Melanocyte of skin (primary cell): Measurements from ENCODE around the genes LILRA2, GP6 and ISOC2.

DNA sequence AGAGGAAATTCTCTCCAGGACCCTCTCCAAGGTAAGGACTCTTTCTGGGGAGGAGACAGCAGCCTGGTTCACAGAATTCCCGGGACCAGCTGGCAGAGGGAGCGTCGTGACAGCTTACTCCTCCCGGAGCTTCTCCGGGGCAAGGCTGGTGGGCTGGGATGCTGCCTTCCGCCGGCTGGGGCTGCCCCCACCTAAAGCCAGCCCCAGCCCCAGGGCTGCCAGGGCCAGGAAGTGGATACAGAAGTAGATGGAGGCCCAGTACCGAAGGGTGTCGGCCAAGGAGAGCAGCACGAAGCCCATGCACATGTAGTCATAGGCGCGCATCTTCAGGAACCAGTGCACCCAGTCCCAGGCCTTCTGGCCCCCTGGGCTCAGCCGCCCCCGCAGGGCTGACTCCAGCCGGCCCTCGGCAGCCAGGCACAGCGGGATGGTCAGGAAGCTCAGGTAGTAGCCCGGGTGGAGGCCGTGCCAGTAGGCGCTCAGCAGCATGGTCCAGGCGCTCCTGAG, 1.0 kb upstream of the TMC4 start:
- CAGE, long polyA plus RNA, 2 experiments, result no peak in any of the 2 experiments

DNA sequence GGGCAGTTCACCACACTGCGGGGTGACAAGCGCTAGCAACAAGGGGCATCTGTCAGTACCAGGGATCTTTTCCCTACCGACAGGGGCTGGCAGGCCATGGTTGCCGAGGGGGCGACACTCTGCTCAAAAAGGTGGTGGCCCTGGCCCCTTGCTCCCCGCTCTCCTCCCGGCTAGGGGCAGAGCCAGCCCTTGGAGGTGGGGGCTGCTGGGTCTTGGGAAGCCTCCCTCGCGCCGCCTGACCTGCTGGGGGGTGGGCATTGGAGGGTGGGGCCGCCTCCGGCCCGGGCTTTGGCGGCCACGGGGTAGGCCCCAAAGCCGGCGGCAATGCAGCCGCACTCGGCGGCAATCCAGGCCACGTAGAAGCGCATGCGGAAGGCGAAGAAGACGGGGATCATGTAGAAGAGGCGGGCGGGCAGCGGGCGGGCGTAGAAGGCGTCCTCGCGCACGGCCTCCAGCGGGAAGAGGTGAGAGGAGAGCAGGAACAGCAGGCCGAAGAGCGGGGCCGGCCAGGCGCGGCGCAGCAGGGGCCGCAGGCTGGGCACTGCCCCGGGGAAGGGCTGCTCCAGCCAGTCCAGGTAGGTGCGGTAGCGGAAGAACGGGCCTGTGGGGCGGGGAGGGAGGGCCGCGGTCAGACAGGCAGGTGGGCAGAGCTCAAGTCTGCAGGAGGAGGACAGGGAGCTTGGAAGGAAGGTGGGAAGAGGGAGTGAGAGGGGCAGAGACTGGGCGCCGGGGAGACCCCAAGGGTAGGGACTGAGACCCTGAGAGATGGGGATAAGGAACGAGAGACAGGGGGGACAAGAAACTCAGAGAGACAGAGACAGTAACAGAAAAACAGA, 7.8 kb upstream of the TMC4 start:
- CAGE, long polyA plus RNA, 2 experiments, result no peak in any of the 2 experiments

- CAGE, long polyA plus RNA, 2 experiments, result no peak in any of the 2 experiments
Measured at GRCh38 chr19:54186755-54187630, 2.4 kb downstream of the MBOAT7 start.

DNA sequence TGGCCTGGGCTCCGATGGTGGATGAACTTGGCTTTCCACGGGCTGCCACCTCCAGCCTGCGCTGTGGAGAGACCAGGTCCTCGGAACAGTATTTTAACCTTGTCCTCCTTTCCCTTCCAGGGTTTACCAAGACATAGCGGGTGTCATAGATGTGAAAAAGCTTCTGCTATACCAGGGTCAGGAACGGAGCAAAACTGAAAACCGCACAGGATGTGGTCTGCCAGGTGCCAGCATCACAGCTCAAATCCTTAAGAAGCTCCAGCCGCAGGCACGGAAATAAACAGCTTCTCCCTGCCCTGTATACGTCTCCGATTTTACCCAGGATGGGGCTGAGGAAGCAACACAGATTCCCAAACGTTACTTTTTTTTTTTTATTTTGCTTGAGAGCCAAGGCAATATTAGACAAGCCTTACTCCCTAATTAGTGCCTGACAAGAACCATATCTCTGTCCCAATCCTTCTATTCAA, 5.7 kb upstream of the LAIR1 start:
- CAGE, long polyA plus RNA, 2 experiments, result no peak in any of the 2 experiments

DNA sequence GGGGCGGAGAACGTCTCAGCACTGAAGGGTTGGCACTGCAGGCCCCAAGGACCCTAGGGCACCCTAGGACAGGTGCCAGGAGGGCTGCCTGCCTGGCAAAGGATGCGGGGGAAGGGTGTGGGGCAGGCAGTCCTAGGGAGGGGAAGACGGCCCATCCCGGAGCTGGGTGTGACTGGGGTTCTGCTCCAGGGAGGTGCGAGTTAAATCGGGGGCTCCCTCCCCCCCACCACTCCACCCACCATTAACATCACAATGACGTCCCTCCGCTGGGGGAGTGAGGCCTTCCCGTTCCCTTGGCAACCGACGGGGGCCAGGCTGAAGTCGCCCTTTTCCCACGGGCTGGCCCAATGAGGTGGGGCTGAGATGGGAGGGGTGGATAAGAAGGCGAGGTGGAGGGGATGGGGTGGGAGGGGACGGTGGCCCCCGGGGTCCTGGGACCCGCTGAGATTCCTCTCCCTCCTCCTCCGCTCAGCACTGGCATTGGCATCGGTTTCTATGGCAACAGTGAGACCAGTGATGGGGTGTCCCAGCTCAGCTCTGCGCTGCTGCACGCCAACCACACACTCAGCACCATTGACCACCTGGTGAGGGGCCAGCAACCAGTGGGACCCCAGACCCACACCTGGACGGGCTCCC, 5.7 kb downstream of the TTYH1 start:
- CAGE, long polyA plus RNA, 2 experiments, result no peak in any of the 2 experiments

- CAGE, long polyA plus RNA, 2 experiments, result no peak in any of the 2 experiments
Measured at GRCh38 chr19:54443086-54443652, 5.8 kb upstream of the LENG8 start.

DNA sequence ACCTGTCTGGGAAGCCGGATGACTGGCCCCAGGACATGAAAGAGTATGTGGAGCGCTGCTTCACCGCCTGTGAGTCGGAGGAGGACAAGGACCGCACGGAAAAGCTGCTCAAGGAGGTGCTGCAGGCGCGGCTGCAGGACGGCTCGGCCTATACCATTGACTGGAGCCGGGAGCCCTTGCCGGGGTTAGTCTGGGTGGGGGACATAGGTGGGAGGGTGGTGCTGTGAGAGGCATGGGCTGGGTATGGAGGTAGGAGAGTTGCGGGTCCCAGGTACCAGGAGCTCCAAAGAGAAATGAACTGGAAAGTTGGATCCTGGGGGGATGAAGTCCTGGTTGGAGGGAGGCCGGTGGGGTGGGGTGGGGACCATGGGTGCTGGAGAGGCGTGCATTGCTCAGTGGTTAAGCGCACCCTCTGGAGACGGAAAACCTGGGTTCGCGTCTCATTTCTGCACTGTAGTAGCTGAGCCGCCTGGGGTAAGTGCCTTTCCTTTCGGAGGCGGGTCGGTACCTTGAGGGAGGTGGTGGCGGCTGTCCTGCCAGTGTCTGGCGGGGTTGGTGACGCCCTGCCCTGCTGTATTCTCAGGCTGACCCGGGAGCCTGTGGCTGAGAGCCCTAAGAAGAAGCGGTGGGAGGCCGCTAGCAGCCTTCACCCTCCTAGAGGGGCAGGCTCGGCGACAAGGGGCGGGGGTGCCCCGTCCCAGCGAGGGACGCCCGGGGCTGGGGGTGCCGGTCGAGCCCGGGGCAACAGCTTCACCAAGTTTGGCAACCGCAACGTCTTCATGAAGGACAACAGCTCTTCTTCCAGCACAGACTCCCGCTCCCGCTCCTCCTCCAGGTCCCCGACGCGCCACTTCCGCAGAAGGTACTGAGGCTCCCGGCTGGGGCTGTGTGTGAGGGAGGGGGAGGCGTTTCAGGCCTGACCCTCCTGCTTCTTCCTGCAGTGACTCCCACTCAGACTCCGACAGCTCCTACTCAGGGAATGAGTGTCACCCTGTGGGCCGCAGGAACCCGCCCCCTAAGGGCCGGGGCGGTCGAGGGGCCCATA, 6.7 kb downstream of the LENG8 start:
- CAGE, long polyA plus RNA, 2 experiments, result no peak in any of the 2 experiments

GRCh38 chr19:54532537-54533034, 30.0 kb downstream of the LAIR2 start:
- CAGE, long polyA plus RNA, 2 experiments, result no peak in any of the 2 experiments

- CAGE, long polyA plus RNA, 2 experiments, result no peak in any of the 2 experiments
Measured at GRCh38 chr19:54573634-54573960, at the start of gene LILRA2. Gene LILRA2, plus strand, starts transcription at chr19:54573790.

GRCh38 chr19:54884413-54884971, 10.5 kb downstream of the FCAR start:
- CAGE, long polyA plus RNA, 2 experiments, result no peak in any of the 2 experiments

GRCh38 chr19:55038028-55038621, at the start of gene GP6:
Gene GP6, minus strand, starts transcription at chr19:55038264.
- CAGE, long polyA plus RNA, 2 experiments, result no peak in any of the 2 experiments

- CAGE, long polyA plus RNA, 2 experiments, result no peak in any of the 2 experiments
Measured at GRCh38 chr19:55113082-55113352, 4.4 kb downstream of the PPP1R12C start.

- CAGE, long polyA plus RNA, 2 experiments, result no peak in any of the 2 experiments
Measured at GRCh38 chr19:55115356-55115940, 2.0 kb downstream of the PPP1R12C start.

DNA sequence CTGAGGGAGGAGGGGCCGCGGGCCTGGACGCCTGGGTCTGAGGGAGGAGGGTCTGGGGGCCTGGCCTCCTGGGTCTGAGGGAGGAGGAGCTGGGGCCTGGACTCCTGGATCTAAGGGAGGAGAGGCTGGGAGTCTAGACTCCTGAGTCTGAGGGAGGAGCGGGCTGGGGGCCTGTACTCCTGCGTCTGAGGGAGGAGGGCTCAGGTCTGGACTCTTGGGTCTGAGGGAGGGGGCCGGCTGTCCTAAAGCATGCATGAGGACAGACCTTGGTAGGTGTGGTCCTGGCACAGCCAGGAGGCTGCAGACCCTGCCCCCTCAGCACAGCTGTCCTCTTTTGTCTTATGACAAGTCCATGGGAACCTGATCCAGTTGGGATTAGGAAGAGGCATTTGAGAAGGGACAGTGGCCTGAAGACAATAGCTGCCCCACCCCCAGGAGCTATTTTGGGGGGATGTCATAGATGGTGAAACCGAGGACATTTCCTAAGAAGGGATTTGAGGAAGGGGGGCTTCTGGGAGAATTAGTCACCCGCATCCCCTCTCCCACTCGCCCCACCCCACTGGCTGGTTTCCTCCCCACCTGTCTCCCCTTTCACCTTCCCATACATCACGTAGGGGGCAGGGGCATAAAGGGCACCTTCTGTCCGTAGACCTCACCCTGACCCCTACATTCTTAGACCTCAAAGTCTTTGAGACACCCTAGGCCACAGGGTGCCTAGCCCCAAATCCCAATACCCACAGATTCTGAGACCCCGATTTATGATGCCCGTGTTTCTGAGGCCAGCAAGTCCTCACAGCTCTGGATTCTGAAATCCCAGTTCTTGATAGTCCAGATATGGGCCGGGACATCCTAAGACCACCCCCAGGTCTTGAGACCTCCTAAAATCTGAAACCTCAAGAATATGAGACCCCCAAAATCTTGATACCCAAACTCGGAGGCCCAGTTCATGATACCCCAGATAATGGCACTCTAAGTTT, 984 bp downstream of the TNNT1 start:
- CAGE, long polyA plus RNA, 2 experiments, result no peak in any of the 2 experiments

- CAGE, long polyA plus RNA, 2 experiments, result no peak in any of the 2 experiments
Measured at GRCh38 chr19:55258254-55258820, 480 bp downstream of the PPP6R1 start.

DNA sequence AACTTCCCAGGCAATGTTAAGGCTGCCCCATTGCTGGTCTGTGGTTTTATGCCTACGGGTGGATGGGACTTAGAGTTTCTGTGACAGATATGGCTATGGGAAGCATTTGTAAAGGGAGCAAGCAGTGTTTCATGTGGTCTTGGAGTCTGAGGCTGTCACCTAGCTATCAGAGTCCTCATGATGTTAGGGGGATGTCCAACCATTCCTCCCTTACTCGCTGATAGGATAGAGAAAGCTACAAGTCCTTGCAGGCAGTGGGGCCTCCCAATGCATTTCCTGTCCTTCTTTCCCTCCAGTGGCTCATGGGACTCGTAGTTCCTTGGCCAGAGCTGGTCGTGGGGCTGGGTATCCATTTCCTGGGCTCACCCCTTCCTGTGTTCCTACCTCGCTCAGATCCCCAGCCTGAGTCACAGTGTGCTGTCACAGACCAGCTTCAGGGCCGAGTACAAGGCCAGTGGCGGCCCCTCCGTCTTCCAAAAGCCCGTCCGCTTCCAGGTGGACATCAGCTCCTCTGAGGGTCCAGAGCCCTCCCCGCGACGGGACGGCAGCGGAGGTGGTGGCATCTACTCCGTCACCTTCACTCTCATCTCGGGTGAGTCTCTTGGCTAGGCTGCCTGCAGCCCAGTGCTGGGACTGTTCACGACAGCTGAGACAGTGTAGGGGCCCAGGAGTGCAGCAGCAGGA, 19.1 kb downstream of the TMEM150B start:
- CAGE, long polyA plus RNA, 2 experiments, result no peak in any of the 2 experiments

DNA sequence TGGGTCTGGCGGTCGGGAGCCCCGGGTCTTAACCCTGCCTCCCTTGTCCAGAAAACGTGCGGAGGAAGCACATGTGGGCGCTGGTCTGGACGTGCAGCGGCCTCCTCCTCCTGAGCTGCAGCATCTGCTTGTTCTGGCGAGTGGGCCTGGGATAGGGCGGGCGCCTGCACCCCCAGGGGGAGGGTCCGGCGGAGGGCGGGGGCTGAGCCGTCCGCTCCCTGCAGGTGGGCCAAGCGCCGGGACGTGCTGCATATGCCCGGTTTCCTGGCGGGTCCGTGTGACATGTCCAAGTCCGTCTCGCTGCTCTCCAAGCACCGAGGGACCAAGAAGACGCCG, 1.1 kb downstream of the TMEM190 start:
- CAGE, long polyA plus RNA, 2 experiments, result no peak in any of the 2 experiments

DNA sequence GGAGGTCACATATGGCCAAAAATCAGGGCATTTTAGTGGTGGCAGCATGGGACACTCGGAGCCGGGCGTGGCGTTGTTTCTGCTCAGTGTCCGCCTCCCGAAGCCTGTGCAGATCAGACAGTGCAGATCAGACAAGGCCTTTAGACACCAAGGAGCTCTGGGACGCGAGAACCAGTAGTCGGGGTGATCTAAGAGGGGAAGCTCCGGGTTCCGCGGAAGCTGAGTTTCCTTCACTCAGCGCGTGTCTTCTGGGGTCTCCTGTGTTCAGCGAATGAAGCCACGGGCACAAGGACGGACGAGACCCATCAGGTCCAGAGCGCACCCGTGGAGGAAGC, 381 bp upstream of the TMEM238 start:
- CAGE, long polyA plus RNA, 2 experiments, result no peak in any of the 2 experiments

DNA sequence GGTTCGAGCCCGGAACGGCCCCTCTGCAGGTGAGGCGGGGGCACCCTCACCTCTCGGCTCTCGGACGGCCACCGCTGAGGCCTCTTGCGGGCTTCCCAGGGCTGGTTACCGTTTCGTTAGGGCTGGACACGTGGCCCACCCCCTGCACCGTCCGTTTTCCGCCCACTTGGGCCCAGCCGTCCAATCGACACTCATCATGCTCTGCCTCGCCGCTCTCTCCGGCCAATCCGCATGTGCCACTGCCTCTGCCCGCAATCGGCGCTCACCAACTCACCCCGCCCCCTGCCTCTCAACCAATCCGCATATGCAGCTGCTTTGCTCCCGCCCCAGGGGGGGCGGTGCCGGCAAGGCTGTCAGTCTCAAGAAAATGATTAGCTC, at the start of gene ISOC2:
Gene ISOC2, minus strand, starts transcription at position 118 of the 378 bp plus-strand sequence.
- CAGE, long polyA plus RNA, 2 experiments, result start-site peak on the minus strand in 2 of 2 experiments, centred at positions 103 to 119 of the sequence, 98 to 493 reads per replicate

DNA sequence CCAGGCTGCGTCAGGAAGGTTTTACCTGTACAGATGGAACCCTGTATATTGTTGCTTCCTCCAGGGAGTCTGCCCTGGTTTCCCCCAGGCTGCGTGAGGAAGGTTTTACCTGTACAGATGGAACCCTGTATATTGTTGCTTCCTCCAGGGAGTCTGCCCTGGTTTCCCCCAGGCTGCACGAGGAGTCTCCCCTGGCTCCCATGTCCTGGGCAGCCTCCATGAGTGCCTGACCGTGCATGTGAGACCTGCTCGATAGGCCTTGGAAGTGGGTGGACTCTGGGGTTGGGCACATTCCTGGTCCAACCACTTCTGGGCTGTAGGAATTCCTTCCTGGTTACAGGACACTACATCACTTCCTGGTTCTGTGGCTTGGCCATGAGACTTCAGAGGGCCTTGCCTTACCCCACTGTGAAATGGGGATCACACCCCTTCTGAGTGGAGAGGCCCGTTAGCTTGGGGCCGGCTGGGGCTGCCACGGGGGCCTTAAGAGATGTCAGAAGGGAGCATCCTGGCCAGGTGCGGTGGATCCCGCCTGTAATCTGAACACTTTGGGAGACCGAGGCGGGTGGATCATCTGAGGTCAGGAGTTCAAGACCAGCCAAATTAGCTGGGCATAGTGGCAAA, 4.0 kb upstream of the ZNF628 start:
- CAGE, long polyA plus RNA, 2 experiments, result no peak in any of the 2 experiments